ENCODE results near the genes ANAPC7, MYL2 and ATXN2.

DNA sequence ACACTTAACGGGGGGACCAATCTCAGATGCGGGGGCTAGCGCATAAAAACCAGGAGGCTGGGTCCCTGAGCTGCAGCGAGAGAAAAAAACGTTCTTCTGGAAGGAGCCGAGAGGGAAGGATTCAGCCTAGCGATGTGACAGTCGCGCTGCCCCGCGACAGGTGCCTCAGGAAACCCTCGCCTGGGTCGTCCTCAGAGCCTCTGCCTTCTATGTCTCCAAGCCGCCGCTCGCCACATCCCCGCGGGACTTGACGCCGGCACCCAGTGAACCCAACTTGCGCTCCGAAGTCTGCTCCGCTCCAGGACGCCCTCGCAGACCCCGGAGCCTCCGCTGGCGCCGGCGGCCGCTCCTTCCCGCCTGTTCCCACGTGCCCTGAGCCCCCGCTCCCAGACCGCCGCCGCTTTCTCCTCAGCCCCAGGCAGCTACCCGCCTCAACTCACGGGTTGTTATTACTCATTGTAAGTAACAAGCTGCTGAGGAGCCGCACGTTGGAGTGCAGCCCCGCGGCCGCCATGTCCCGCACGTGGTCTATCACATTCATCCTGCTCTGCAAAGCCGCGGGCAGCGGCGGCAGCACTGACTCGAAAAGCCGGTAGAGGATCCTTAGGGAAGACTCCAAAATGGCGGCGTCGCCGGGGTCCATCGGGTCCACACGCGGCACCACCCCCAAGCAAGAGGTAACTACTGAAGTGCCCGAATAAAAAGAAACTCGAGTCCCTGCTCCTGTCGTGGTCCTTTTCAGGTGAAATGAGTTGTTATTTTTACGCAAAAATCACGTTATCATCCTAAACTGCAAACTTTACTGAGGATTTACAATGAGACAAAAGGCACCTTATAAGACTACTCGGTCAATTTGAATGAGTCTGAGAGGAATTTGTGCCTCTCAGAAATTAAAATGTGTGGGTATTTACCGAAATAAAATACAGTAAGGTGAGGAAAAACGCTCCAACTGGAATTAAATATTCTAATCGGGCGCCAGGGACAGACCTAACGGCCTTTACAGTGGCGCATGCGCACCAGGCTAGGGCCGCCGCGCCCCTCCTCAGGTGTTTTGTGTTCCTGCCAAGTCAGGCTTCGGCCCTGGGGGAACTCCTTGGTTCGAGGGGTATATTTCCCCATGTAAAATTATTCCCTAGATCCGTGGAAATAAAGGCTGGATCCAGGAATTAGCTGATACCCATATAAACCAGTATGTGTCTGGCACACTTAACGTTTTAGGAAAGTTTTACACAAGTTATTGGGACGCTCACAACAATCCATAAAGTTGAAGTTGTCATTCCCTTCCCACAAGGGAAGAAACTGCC, at the start of gene ANAPC7:
Gene ANAPC7, minus strand, starts transcription at position 622 of the 1,304 bp plus-strand sequence.
- RRBS = 2% methylated on average over 7 of the region's 80 CpGs

GRCh38 chr12:110687703-110688292, 1.1 kb downstream of the HVCN1 start:
- RRBS = no CpG with 5 or more reads among the region's 9 CpGs

DNA sequence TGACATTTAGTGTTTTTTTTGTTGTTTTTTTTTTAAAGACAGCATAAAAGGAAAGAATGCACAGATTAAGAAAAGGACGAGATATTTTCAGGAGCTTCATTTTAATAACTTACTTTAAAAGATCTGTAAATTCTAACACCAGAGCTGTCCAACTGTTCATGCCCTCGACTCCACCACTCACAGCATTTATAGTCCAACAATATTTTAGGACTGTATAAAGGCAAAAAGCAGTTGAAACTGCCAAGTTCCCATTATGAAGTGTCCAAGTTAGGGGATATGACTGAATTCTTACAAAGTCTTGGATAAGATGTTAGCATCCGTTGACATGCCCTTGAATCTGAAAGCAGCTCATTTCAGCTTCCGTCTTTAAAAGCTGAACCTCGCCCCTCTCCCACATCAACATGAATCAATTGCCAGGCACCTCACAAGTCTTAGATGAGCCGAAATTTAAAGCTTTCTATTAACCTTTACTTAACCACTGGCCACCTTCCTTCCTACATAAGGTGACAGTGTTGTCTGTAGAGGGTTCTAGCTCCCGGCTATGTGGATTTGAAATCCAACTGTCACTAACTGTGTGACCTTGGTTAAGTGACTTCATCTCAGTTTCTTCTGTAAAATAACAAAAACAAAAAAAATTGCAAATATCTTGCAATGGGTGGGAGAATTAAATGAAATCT, 1.4 kb downstream of the PPP1CC start:
- RRBS = no CpG with 5 or more reads among the region's 7 CpGs

DNA sequence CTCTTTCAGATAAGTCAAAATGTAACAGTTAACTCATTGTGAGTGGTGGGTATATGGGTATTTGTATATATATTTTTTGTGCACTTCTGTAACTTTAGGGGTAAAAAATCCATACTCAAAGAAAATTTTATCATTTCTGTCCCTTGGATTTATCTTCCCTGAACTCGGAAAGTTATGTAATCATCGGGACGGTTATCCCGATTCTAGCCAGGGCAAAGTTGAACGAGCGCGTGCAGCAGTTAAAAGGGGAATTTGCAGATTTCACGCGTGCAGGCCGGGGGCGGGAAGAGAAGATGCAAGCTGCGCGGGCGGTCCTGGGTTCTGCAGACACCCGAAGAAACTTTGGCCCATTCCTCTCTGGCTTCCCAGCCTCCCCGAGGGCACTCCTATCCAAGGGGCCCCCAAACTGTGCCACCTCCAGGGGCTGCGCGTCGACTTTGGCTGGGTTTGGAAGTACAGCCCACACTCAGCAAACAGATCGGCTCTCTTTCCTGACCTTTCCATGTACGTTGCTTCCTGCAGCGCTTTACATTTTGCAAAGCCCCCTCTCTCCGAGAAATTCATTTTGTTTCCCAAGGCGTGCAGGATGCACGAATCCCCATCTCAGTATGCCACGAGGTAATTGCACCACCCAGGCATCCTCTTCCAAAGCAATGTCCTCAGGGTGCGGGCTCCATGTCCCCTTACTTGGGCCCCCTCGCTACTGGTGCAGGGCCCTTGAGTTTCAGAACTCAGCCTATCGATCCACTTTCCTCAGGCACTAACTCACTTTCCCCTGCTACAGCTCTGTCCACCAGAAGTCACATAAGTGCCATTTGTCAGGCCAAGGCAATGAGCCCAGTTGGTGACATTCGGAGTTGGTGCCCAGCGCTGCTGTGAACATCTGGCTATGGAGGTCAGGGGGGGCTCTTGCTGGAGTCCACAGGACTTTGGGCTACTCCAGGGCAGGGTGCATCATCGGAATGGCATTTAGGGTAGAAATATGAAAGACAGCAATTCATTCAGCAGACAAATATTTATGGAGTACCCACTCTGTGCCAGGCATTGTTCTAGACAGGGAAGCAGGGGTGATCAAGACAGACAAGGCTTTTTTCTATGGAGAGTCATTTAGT, 1.1 kb upstream of the PPP1CC start:
- RRBS = no CpG with 5 or more reads among the region's 32 CpGs

DNA sequence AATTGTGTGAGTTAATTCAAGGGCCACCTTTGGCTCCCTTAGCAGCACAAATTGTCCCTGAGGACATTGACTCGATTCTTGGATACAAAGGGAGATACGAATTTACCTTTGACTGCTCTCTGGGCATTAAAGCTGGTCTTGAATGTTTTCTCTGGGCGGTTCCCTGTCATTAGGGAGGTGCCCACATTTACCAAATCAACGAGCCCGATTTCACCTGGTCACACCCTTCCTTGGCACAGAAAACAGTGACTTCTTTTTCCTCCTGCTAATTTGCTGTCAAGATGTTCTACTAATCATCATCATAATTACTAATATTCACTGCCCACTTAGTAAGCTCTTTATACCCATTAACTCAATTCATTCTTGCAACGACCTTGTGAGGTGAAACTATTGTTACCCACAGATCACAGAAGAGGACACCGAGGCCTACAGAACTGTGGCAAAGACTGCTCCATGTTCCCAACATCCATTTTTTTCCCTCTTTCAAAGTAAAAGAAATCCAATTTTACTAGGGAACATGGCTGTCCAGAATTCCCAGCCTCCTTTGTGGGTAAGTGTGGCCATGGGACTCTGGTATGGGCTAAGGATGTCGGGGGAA, 27.0 kb upstream of the CCDC63 start:
- RRBS = no CpG with 5 or more reads among the region's 8 CpGs

DNA sequence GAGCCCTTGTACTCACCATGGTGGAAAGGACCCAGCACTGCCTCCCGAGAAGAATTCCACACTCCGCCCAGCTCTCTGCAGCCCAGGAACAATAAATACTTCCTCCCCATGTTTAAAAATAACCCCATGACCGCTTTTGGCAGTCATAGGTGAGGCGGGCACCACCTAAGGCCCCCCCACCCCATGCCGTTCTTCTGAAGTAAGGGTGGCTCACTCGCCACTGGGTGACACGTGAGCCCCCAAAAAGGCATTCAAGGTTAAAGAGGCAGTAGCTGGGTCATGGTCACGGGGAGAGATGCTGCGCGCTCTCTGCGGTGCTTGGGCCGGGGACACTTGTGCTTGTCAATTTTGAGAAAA, at the start of gene MYL2:
Gene MYL2, minus strand, starts transcription at position 69 of the 357 bp plus-strand sequence.
- RRBS = no CpG with 5 or more reads among the region's 12 CpGs

DNA sequence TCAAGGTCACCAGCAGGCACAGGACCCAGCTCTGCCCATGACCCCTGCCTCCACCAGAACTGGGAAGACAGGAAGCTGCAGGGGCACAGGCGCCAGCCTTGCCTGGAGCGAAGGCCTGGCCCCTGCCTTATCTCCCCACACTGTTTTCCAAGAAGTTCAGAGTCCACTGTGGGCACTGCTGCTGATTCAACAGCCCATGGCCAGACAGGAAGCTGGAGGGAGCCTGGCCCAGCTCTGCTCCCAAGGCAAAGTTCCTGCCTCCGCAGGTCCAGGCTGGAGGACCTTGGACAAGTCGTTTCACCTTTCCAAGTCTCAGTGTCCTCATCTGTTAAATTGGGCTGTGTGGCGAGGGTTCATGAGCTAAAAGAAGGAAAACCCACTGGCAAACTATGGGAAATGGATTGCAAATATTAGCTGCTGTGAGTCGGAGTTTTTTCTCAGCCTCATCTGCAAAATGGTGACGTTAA, 1.2 kb downstream of the PHETA1 start:
- RRBS = no CpG with 5 or more reads among the region's 7 CpGs

DNA sequence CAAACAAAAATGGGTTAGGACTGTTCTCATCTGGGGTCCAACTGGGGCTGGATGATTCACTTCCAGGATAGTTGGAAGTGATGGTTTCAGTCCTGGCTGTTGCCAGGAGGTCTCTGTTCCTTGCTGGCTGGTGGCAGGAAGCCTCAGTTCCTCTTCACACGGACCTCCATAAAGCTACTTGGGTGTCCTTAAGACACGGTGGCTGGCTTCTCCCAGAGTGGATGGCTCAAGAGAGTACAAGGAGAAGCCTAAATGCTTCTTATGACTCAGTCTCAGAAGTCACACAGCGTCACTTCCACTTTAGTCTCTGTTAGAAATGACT, 6.4 kb upstream of the SH2B3 start:
- RRBS = no CpG with 5 or more reads among the region's 3 CpGs

GRCh38 chr12:111413584-111414163, 8.0 kb downstream of the SH2B3 start:
- RRBS = no CpG with 5 or more reads among the region's 10 CpGs

DNA sequence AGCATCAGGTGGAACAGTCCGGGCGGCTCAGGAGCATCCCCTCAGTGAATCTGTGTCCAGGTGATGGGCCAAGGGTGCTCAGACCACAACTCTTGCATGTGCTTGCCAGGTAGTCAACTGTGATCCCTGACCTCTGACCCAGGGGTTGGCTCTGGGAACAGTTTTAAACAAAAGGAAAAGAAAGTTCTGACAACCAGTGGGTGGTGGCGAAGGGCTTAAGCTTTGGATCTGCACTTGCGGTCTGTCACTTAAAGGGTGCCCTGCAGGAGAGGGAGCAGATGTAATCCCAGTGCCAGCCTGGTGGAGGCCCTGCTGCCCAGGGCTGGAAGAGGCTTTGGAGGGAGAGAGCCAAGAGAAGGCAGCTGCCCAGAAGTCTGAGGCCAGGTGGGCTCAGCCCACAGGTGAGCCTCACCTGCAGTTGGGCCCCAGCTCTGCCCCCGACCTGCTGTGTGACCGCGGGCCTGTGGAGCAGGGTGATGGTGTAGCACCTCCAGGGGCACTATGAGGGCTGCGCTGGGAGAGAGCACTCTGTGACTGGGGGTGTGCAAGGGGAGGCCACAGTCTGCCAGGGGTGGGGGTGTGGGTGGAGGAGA, 19.1 kb downstream of the SH2B3 start:
- RRBS = no CpG with 5 or more reads among the region's 8 CpGs

GRCh38 chr12:111434410-111435441, 29.0 kb downstream of the SH2B3 start:
- RRBS = no CpG with 5 or more reads among the region's 25 CpGs

- RRBS = no CpG with 5 or more reads among the region's 9 CpGs
Measured at GRCh38 chr12:111470180-111471217, 64.8 kb downstream of the SH2B3 start.

GRCh38 chr12:111596998-111597229, 2.2 kb downstream of the ATXN2 start:
- RRBS = no CpG with 5 or more reads among the region's 7 CpGs

DNA sequence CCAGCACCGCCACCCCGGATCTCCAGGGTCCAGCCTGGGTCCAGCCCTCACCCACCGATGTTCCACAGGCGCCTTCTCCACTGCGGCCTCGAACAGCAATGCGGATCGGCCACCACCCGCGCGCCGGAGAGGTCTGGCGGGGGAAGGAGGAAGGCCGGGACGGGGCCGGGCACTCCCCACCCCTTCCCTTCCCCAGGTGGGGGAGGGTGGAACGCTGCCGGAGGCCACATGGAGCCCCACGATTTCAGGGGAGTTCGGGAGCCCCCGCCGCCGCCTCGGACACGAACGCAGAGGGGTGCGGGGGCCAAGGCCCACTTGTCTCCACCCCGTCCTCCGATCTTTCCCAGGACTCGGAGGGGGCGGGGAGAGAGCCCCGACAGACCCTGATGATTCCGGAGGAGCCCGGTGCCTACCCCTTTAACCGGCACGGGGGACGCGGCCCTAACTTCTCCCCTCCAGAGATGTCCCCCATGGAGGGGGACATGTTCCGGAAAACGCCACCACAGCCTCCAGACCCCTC, 1.2 kb downstream of the ATXN2 start:
- RRBS = 3% methylated on average over 9 of the region's 40 CpGs

- RRBS = 1% methylated on average over 67 of the region's 112 CpGs
Measured at GRCh38 chr12:111599038-111599929, at the start of gene ATXN2. ATXN2 (minus strand) TSS chr12:111599315.

DNA sequence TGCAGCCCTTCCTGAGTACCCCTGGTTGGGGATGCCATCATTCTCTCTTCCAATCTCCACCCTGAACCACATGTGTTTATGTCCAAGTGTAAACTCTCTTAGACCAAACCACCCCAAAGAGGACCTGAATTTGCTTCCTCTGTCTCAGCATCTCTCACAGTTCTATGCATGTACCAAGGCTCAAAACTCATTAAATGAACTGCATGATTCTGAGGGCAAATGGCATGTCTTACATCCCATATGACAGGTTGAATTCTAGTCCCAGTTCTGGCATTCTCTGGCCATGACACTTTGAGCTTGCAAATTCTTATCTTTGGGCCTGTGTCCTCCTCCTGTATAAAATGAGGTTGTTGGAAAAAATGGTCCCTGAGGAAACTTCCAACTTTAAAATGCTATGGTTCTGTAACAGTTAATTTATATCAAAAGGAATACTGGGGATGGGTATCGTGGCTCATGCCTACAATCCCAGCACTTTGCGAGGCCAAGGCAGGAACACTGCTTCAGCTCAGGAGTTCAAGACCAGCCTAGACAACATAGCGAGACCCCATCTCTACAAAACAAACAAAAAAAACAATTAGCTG, 22.1 kb downstream of the BRAP start:
- RRBS = no CpG with 5 or more reads among the region's 3 CpGs

DNA sequence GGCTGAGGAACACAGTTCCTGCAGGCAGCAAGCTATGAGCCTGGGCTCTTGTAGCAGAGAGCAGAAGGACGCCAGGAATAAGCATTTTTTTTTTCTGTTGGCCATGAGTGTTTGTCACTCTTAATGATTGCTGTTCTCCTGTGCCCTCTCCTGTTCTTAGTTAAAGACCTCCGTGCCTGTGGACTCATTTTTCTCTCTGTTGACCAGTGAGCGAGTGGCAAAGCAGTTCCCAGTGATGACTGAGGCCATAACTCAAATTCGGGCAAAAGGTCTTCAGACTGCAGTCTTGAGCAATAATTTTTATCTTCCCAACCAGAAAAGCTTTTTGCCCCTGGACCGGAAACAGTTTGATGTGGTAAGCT, 19.7 kb downstream of the ACAD10 start:
- RRBS = no CpG with 5 or more reads among the region's 5 CpGs

- RRBS = no CpG with 5 or more reads among the region's 22 CpGs
Measured at GRCh38 chr12:111899264-111900603, 57.7 kb downstream of the MAPKAPK5 start.

DNA sequence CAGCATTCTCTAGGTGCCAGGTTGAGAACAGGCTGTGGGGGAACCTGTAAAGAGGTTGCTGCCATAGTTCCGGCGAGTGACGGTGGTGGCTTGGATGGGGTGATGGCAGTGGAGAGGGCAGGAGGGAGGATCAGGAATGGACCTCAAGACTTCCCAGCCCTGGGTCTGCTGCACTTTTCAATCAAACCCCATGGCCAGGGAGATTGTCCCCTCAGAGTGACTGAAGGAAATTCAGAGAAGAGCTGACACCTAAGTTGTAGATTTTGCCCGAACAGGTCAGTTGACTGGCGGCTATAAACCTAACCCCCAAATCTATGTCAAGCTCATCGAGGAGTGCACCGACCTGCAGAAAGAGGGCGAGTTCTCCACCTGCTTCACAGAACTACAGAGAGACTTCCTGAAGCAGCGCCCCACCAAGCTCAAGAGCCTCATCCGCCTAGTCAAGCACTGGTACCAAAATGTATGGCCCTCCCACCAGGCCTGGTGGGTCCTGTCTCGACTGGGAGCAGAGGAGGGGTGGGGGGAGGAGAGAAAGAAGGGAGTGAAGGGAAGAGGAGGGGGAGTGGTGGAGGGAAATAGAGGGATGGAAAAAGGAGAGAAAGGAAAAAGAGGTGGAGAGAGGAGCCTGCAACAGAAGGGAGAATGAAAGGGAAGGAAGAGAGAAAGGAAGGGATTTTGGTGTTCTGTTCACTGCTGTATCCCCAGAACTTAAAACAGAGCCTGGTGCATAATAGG, 4.2 kb downstream of the OAS1 start:
- RRBS = no CpG with 5 or more reads among the region's 11 CpGs

Data from renal cortical epithelial cell (primary cell).